Epidermal melanocyte (primary cell): ENCODE measurements around a stretch of chr1.

DNA sequence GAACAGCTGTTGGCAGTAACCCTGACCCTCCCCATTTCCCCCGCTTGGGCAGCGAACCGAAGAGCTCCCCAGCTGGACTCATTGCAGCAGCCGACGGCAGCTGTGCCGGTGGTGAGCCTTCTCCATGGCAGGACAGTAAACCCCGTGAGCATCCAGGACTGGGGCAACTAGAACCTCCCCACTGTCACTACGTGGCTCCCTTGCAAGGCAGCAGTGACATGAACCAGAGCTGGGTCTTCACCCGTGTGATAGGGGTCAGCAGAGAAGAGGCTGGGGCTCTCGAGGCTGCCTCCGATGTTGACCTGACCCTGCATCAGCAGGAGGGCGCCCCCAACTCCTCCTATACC is 661 bp downstream of the KLHDC7A start:
- RRBS, result no CpG with 5 or more reads among the region's 12 CpGs

- RRBS, result no CpG with 5 or more reads among the region's 3 CpGs
These were observed 11.7 kb upstream of the TAS1R2 start for GRCh38 chr1:18871164-18871597.

DNA sequence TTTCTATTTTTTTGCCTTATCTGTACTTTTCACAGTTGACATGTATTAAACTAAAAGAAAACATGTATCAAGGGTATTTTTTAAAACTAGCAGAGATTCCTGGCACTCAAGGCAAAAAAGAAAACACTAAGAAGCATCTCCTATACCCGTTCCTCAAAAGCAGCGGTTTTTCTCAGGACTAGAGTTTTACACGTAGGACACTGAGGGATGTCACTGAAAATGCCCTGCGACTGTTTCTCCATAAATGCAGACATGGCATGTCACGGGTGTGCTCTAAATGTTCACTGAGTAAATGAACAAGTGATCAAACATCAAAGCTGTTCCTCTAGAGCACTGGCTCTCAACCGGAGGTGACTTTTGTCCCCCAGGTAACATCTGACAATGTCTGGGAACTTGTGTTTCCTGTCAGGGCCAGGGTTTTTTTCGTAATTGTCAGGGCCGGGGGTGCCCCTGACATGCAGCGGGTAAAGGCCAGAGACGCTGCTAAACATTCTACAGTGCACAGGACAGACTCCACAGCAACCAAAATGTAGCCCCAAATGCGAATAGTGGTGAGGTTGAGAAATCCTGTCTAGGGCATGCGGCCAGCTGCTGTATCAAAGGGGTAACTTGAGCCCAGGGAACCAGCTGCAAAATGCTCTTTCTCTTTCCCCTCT is 2.1 kb downstream of the ALDH4A1 start:
- RRBS, result no CpG with 5 or more reads among the region's 12 CpGs

DNA sequence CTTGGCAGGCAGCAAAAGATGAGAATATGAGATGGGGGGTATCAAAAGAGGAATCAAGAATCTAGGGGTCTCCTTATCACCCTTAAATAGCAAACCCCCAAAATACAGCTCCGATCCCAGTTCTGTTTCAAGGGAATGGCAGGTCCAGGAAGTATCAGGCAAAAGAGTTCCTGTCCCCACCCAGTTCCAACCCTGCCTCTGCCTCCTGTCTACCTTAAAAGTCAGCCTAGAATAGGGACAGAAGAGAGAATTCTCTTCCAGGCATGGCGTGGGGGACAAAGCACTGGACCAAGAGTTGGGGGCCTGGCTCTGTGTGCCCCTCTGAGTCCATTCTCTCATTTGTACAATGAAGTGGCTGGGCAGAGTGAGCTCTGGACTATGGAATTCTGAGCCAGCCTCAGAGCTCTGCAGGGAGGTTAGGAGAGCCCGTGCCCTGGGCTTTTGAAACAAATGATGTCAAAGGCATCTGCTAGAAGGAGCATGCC is 12.5 kb upstream of the ALDH4A1 start:
- RRBS, result no CpG with 5 or more reads among the region's 3 CpGs

- RRBS, result no CpG with 5 or more reads among the region's 8 CpGs
These were observed 20.7 kb downstream of the IFFO2 start for GRCh38 chr1:18935670-18936371.

- RRBS, result no CpG with 5 or more reads among the region's 9 CpGs
These were observed 19.5 kb downstream of the IFFO2 start for GRCh38 chr1:18936968-18937356.

- RRBS, result 8% methylated on average over 10 of the region's 21 CpGs
These were observed 723 bp upstream of the IFFO2 start for GRCh38 chr1:18957236-18957562.

GRCh38 chr1:19069946-19070549 is 113.6 kb upstream of the IFFO2 start:
- RRBS, result no CpG with 5 or more reads among the region's 15 CpGs

- RRBS, result no CpG with 5 or more reads among the region's 19 CpGs
These were observed 125.6 kb downstream of the UBR4 start for GRCh38 chr1:19084450-19084945.

- RRBS, result no CpG with 5 or more reads among the region's 17 CpGs
These were observed 61.9 kb downstream of the UBR4 start for GRCh38 chr1:19147762-19148933.

GRCh38 chr1:19156672-19157031 is 53.4 kb downstream of the UBR4 start:
- RRBS, result no CpG with 5 or more reads among the region's 5 CpGs

DNA sequence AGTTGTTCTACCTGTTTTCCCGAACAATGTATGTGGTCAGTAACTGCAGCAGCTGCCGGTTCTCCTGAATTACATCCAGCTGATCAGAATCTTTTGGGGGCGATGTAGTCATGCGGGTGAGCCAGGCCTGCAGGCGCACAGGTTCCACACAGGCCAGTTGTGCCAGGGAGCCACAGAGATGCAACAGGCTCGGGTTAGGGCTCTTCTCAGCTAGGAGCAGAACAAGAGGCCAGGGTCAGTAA is 45.4 kb downstream of the UBR4 start:
- RRBS, result no CpG with 5 or more reads among the region's 6 CpGs

- RRBS, result no CpG with 5 or more reads among the region's 11 CpGs
These were observed 32.6 kb downstream of the UBR4 start for GRCh38 chr1:19177349-19177978.

DNA sequence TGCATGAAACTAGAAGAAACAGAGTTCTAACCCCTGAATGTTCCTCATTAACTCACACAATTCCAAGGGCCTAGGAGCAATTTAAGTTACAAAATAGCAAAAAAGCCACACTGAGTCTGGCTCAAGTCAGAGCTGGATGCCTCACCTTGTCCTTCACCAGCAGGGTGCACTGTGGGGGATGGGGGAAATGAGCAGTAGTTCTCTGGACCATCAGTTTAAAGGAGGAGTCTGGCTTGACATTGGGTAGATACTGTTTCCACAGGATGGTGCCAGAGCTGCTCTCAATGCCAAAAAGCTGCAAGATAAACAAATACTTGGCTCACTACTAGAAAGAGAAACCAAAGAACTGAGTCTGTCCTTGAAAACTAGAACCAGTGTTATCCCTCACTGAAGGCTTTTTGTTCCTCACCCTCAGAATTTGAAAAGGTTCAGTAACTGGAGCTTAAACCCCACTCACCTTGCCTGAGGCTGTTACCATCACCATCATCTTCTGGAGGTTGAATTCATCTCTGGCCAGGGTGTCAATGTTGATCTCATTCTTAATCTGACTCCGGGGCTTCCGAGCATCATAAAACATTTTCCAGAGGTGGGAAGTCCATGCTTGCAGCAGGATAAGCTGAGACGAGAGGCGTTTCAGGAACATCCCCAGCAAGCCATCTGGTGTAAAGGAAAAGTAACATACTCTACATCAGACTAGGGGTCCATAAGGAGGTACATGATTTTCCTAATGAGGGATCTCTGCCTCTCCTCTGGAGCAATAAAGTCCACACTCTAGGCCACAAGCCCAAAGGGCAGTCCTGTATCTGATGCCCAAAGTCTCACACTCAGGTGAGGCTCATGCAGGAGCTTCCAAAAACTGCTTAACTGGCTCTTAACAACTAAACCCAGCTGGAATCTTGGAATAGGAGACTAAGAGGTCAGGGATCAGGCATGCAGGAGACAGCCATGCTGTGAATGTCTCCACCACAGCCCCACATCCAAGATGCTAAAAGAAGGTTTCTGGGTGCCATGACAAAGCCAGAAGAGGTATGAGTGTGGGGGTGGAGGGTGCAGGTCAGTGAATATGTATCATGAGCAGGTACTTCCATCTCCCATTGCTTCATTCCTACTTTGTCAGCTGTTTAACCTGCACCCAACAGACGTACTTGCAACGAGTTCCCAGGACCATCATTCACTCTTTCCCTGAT is 18.5 kb downstream of the EMC1 start:
- RRBS, result no CpG with 5 or more reads among the region's 6 CpGs

DNA sequence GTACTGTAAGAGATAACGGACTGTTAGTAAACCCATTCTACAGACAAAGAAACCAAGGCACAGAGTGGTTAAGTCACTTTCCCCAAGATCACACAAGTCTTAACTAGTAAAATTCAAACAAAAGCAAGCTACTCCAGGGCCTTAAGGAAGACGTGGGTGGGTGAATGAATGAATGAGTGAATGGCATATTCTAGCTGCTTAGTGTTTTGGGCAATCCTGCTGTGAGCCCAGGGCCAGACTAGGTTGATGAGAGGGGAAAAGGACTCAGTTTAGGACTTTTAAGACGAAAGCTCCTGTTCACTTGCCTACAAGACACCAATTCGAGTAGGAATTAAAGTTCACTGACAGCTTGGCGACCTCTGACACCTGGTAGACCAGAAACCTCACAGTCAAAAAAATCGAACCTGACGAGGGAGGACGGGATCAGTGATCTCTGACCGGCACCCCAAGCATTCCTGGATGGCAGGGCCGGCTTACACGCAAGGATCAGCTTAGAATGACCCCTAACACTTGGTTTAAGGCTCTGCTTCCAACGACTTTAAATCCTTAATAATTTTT is 532 bp downstream of the EMC1 start:
- RRBS, result no CpG with 5 or more reads among the region's 12 CpGs

GRCh38 chr1:19273973-19274560 is 14.5 kb downstream of the AKR7A3 start:
- RRBS, result no CpG with 5 or more reads among the region's 57 CpGs

DNA sequence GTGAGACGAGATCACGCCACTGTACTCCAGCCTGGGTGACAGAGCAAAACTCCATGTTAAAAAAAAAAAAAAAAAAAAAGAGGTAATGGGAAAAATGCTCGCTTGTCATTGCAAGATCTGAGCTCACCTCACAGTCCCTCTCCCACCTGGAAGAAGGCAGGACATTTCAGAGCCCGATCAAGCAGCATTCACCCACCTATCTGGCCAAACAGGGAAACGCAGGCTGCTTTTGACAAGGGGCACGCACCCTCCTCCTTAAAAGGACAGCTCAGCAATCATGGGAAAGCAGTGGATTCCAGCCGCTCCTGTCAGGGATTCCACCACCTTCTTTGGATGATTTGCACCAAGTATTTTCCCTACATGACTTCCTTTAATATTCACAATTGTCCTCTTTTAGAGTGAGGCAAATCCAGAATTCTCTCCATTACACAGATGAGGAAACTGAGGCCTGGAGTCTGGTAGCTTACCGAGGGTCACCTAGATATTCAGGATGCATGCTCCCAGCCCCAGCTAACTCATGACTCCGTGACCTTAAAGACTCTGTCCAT is 80.8 kb downstream of the CAPZB start:
- RRBS, result no CpG with 5 or more reads among the region's 9 CpGs

GRCh38 chr1:19435965-19436496 is 49.3 kb downstream of the CAPZB start:
- RRBS, result no CpG with 5 or more reads among the region's 11 CpGs

DNA sequence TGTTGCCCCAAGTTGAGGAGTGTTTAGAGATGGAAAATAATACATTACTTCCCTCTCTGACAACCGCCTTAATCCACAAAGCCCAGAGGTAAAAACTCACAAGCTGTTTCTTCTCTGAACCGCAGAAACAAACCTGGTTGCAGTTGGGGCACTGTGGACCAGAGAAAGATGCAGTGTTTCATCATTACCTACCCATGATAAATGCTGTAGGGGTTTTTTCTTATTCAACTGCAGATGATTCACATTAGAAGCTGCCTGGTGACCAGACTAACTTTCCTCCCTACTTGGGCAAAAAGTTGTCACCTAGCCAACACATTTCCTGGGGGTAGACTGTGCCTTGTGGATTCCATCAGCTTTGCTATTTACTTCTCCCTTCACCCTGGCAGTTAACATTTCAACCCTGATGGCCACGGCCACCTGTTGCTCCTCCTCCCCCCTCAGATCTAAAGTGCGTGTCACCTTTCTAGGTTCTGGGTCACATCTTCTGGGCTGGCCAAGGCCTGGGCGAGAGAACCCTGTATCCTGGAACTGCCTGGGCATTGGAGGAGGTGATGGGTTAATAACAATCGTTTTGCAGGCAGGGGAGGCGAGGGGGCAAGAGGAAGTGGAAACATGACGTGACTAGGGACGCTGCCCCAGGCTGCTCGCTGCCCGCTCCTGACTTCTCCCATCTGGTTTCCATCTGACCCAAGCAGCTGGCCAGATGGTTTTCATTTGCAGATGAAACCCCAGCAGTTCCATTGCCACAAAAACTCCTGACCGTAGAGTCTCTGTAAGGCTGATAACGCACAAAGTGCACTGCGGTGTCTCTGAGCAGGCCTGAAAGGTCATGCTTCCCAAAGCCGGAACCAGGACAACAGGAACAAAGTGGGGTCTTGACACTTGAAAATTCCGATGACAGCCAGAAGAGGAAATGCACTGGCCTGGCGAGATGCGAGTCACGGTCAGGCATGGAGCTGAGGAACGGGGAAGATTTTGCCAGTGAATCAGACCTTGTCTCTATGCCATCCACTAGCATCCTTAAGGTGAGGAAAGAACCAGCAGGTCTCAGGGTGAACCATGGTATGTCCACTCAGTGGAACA is 36.6 kb downstream of the CAPZB start:
- RRBS, result no CpG with 5 or more reads among the region's 20 CpGs

DNA sequence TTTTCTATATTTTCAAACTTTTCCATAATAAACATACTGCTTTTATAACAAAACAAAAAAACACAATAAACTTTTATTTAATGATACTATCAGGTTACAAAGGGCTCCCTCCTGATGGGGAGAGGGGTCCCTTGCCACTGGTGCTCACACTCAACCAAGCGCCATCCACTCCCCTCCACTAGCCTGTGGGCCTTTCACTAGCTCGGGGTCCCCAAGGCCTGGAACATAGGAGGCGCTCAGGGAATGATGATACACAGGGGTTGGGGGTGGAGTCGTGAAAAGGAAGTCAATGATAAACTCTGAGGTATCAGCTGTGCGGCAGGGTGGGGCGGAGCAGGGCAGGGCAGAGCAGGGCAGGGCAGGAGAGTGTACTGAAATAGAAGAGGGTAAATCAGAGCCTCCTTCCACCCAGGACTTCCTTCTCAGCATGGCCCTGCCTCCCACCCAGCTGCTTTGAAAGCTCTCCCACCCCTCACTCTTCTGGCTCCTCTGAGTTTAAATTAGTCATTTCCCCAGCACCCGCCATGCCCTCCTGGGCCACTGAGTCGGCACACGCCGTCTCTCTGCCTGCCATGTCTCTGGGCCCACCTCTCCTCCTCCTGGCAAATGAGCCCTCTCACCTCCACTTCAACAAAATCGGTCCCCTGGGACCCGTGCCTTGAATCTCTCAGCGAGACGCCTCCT is 17.0 kb downstream of the CAPZB start:
- RRBS, result no CpG with 5 or more reads among the region's 14 CpGs